Metastatic Pancreatic Carcinoma in the Ovary (tissue), 1 donor: ENCODE measurements around a stretch of chr3.

DNA sequence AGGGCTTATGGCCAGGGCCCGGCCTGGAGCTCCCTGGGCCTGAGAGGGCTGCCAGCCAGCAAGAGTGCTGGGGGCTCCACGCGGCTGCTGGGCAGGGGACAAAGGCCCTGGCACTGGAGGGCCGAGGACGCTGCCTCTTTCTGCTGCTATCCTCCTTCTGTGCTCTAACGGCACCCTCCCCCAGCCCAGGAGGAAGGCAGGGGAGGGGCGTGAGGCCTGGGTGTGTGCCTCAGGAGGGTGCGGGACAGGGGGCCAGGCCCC, 115.6 kb downstream of the ADCY5 start:
- PRO-cap: no peak

DNA sequence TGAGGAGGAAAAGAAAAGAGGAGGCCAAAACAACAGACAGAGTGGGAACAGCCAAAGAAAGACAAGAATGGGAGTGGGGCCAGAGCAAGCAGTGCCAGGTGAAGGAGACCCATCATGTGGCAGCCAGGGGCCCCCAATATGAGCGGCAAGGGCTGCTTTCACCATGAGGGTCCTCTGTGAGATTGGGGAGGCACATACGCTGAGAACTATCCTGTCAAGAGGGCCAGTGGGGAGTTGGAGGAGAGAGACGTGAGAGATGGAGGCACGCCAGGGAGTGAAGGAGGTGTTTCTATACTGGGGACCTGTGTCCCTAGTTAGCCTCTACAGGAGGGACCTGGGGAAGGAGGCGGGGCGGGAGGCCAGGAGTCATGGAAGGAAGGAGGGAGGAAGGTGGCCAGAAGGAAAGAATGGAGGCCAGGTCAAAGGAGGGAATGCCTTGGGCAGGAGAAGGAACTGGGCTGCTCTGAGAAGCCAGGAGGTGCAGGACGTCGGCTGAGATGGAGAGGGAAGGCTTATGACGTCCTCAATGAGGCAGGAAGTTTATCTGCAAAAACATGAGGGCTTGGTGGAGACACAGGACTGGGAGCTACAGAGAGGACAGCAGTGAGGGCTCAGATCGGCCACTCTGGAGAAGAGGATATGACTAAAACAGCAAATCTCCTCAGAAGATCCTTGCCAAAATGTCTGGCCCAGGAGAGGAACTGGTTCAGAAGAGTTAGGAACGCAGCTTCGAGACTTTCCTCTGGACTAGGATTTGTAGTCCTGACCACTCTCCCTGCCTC, 60.0 kb downstream of the ADCY5 start:
- PRO-cap: no peak

GRCh38 chr3:123399819-123400461, 49.0 kb downstream of the ADCY5 start:
- PRO-cap: no peak

DNA sequence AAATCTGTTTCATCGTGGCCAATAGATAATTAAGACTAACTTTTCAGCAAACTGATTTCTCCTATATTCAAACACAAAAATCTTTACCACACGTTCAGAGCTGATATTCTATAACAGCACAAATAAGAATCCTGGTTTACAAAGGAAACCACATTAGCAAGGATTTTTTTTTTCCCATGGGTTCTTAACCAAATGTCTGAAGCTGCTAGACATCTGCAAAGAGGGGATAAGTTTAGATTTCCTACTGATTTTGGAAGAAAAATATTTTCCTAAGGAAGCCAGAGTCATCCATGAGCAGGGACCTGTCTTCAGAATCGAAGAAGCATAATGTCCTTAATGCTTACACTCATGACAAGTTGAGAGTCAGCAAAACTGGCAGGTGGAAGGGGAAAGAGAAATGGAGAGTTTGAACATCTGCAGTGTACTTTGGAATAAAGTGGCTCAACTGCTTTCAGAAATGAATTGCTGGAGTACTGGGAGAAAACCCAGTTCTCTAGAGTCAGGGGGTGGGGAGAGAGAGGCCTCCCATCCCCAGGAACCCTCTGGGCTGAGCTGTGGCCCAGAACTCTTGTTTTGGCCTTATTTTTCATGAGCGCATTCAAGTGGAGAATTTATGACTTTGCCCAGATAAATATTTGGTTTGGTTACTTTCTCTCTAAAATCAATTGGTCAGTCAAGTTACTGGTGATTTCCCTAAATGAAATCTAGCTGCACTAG, 28.5 kb upstream of the HACD2 start:
- PRO-cap: no peak

- PRO-cap: no peak
These were observed 72.2 kb upstream of the HACD2 start for GRCh38 chr3:123657092-123657373.

GRCh38 chr3:123658089-123658624, 73.3 kb upstream of the HACD2 start:
- PRO-cap: no peak

GRCh38 chr3:123700703-123701788, 116.2 kb upstream of the HACD2 start:
- PRO-cap: bidirectional peak, plus-strand start at chr3:123701338, minus-strand start at chr3:123701018

DNA sequence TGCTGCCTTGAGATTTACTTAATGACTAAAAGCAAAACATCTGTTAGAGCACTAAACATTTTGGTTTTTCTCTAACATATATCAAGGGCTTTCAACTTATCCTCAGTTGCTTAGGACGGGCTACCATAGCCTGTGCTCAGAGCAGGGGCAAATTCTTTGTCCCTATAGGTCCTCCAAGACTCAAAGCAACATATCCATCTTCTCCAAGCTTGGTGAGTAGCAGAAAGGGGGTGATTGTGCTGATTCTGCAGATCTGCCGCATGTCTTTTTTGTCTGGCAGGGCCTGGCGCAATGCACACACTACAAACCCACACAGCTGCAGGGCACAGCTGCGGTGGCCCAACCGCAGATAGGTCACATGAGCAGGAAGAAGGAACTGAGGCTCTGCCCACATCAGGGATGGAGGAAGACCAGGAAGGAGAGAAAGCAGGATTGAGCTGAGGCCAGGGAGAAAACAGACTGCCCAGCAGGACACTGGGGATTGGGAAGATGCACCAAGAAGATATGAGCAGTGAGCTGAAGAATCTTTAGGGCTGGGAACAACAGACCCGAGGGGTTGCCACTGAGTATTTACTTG, 126.9 kb downstream of the MYLK start:
- PRO-cap: no peak

DNA sequence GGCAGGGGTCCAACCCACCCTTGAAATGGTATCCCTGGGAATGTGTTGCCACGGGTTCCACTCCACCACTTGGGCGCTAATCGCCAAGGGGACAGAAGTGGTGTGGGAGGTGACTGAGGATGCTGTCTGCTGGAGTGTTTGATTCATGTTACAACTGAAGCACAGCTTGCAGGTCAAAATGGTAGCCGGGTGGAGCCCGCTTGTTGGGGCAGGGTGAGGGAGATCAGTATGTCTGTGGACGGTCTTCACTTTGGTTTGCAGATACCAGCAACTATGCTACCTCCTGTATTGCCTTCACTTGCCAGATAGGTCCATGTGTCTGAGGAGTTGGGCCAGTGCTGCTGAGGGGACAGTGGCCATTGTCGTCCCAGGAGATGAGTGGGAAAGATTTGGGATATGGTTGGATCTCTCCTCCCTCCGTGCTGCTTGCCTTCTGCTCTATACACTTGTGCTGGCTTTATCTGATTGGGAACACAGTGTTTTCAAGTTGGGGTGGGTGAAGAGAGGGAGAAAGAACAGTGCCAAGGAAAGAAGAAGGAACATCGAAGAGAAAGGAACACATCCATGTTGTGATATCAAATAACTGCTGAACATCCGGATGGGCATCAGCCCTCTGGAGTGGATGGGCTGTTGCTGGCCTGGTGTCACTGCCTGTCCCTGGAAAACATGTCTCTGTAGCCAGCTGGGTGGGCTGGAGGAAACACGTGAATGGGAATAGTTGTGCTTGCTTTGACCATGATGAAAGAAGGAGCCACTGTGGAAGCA, 58.0 kb downstream of the KALRN start:
- PRO-cap: no peak

- PRO-cap: no peak
These were observed 86.2 kb downstream of the KALRN start for GRCh38 chr3:124119334-124119715.

GRCh38 chr3:124258045-124258495, 224.9 kb downstream of the KALRN start:
- PRO-cap: no peak

DNA sequence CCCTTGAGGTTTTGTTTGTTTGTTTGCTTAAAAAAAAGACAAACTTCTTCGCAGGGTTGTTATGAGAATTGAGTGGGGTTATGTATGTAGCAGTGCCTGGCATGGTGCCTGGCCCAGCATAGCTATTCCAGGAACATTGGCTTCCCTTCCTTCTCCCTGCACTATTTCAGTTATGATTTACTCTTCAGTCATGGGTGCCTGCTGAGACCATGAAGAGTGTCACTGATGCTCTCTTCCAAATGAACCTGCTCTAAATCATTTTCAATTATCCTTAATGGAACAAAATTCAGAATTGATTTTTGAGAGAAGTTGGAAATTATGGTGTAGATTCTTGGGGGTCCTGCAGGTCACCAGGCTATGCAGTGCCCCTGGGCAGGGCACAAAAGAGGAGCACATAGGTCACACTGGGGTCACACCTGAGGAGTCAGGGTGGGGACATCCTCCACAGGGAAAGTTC, 242.3 kb downstream of the KALRN start:
- PRO-cap: no peak

DNA sequence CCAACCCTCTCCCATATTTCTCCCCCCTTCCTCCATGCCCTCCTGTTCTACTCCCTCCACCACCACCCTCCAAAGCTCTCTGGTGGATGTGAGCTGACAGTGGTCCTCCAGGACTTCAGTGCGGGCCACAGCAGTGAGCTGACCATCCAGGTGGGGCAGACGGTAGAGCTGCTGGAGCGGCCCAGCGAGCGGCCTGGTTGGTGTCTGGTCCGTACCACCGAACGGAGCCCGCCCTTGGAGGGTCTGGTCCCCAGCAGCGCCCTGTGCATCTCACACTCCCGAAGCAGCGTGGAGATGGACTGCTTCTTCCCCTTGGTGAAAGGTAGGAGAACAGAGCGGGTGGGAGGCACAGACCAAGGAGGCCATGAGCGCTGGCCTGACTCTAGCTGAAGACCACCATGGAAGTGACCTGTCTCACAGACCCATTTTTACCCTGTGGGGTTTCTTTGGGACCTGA, 167.5 kb upstream of the UMPS start:
- PRO-cap: no peak

DNA sequence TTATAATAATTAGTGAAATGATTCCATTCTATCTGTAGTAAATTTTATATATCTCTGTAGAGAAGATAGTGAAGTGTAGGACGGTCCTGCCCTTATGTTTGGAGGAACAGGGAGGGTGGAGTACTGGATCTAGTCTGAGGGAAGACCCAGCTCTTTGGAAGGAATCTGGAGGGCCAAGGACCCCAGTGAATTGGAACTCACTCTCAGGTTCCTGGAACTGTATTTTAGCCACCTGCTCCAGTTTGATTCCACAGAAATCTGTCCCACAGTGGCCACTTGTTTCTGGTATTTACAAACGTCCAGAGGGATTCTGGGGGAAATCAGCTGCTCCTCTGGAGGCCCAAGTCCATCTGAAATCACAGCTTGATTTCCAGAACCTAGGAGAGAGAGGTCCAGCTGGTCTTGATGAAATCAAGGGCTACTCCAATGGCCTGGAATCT, 132.4 kb upstream of the UMPS start:
- PRO-cap: no peak

GRCh38 chr3:124599259-124599671, 131.0 kb upstream of the UMPS start:
- PRO-cap: no peak

DNA sequence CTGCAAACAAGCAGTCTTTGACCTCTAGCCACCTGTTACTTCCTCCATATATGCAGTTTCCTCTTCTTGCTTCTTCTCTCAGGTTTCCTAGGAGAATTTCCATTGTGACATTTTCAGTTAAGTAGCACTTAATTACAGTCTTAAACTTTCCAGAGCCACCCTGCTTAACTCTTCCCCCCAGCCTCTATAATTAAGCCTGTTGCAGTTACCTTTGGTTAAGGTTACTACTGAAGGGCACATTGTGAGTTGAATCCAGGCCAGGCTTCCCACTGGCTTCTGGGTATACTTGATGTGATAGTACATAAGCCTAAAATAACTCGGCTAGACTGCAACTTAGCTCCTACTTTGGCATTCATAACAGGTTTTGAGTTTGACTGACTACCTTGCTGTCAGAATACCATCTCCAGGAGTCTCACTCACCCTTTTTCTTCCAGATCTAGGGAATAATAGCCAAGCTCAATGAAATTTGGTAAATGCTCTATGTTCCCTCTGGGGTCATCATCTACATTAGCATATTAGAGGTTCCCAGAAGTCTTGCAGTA, 114.1 kb upstream of the UMPS start:
- PRO-cap: no peak

GRCh38 chr3:124773526-124774177, 43.4 kb downstream of the UMPS start:
- PRO-cap: no peak

DNA sequence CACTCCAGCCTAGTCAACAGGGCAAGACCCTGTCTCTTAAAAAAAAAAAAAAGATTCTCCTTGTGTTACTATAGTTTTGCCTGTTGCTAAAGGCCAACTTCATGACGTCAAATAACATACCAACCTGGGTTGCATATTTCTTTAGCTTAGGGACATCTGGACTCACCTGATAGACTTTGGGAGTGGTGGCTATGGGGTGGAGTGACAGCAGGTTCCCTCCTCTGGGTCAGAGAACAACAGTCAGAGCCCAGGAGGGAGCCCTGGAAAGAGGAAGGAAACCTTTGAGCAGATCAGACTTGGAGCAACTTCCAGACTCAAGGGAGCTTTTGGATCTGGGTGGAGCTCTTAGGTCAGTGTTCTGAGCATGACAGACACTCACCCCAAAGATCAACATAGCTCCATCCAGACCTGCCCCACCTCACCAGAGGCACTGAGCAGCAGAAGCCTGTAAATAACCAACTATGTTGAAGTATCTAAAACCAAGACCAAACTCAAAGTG, 56.2 kb downstream of the UMPS start:
- PRO-cap: no peak

DNA sequence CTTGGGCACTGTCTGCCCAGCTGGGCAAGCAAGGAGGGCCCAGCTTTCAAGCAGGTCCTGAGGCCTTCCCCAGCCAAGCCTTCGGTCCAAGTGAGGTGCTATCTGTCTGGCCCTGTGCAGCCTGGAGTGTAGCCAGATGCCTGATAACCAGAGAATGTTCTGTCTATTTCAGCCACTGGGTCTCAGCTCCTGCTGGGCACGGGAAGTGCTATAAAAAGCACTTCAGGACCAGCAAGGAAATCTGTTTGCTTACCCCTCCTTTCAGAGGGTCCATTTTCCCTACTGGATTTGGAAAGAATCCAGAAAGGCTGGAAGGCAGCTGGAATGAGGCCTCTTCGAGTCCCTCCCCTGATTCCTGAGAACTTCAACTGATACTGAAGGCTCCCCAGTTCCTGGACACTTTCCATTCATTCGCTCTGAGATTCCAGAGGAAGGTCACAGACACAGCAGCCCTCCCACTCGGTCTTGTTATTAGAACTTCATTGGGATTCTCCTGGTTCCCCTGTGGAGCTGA, 70.3 kb downstream of the UMPS start:
- PRO-cap: no peak

- PRO-cap: no peak
These were observed 65.9 kb downstream of the ITGB5 start for GRCh38 chr3:124821194-124821803.